Daoy (cell line): Measurements from ENCODE around the gene PNRC1.

DNA sequence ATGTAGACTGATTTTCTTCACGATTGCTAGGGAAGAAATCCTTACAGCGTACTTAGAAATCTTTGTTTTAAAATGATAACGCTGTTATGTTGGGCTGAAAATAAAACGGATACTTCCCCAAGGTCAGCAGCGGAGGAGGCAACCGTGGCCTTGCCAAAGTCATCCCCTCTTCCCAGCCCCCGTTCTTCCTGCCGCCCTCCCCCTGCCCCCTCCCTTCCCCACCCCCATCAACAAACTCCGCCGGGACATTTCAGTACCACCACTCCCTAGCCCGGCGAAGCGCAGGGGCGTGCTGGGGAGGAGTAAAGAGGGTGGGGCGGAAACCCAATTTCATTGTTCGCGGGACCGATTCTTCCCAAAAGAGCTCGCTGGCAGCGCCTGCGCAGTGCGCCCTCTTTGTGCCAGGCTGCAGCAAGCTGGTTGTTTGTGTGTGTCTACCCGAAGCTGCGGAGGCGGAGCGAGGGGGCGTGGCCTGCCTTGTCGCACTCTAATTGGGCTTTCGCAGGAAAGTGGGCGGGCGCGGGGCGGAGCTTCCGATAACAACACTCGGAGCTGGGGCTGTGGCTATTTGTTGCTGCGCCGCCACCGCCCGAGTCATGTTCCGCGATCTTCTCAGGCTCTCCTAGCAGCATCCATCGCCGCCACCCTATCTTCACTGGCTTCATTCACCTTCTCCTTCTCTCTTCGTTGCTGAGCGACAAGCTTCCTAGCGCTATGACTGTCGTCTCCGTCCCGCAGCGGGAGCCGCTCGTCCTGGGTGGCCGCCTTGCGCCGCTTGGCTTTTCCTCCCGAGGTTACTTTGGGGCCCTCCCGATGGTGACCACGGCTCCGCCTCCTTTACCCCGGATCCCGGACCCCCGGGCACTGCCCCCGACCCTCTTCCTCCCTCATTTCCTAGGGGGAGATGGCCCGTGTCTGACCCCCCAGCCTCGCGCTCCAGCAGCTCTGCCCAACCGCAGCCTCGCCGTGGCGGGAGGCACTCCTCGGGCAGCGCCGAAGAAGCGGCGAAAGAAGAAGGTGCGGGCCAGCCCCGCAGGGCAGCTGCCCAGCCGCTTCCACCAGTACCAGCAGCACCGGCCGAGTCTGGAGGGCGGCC lies at the start of gene PNRC1:
Gene PNRC1, plus strand, starts transcription at position 571 of the 1,096 bp plus-strand sequence.
- RAMPAGE, long total RNA = no peak

- RAMPAGE, long total RNA = no peak
These were observed 291 bp upstream of the SRSF12 start for GRCh38 chr6:89118226-89118498.

GRCh38 chr6:89231107-89231422 lies 13.9 kb upstream of the GABRR1 start:
- RAMPAGE, long total RNA = no peak

- RAMPAGE, long total RNA = no peak
These were observed 582 bp downstream of the GABRR2 start for GRCh38 chr6:89314424-89315010.

- RAMPAGE, long total RNA = no peak
These were observed 23.0 kb upstream of the UBE2J1 start for GRCh38 chr6:89375386-89376081.

DNA sequence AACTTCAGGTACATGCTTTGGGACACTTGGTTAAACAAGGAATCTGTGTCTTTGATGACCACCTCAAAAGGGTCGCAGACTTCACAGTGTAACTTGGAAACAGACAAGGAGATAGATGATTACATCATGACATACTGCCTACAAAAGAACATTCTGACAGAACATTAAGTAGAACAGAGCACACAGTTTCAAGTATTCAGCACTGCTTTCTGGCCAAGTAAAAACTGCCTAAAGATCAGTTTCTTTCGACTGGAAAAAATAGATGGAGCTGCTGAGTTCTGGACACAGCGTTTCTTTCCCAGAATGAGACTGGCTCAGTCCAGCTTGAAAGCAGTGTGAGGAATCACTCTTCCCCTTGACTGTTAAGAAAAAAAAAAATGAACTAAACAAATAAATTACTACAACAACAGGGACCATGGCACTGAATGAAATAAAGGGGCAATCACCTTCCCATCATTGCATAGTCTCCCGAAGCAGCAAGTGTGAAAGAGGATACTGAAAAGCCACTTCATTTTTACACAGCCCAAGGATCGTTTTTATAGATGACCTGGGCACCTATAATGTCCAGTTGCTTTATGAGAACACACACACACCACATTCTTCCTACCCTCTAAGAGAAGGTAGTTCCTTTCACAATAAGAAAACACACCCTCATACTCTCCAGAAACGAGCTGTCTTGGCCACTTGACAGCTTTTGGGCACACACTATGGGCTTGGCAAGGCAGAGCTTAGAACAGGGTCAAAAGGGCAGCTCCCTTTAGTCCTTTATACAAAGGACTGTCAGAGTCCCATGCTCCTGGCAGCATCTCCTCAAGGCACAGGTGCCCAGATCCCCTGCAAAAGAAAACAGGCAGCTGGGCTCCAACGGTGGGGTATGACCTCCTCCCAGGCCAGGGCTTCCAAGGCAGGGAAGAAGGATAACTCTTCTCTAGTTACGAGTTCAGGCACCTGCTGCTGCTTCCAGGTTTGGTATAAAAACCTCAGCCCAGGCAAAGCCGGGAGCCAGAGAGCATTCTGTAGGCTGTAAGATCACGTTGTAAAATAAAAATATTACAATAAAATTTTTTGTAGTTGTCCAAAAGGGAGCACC lies 4.7 kb upstream of the LYRM2 start:
- RAMPAGE, long total RNA = no peak

GRCh38 chr6:89664406-89664791 lies 25.9 kb upstream of the LYRM2 start:
- RAMPAGE, long total RNA = no peak

GRCh38 chr6:89910250-89910618 lies 16.0 kb downstream of the GJA10 start:
- RAMPAGE, long total RNA = no peak

DNA sequence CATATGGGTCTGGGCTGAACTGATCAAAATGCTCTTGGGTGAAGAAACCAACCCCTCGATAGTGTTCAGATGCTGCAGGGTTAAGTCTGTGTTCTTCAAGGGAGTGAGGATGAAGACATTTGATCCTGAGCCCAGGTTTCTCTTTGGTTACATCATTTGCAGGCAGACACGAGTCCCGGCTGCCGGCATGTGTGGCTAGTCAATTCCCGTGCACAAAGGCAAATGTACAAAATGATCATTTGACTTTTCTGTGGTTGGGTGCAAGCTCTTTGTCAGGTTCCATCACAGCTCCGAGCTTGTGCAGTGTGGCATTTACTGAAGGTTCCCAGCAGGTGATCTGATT lies 46.7 kb downstream of the GJA10 start:
- RAMPAGE, long total RNA = no peak

- RAMPAGE, long total RNA = no peak
These were observed 58.5 kb downstream of the GJA10 start for GRCh38 chr6:89952714-89953309.

GRCh38 chr6:90000757-90001510 lies 106.7 kb downstream of the GJA10 start:
- RAMPAGE, long total RNA = no peak

DNA sequence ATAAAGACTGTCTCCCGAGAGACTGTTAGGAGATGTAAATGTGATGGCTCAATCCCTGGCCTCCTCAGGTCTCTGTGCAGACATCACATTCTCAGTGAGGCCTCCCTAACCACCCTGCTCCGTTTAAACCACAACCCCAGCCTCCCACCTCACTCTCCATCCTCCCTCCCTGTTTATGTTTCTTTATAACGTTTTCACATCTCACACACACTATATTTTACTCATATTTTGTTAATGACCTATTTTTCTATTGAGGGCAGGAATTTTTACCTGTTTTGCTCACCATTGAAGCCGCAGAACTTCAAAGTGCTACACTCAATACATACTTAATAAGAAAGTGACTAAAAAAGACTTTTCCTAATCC lies 135.0 kb downstream of the GJA10 start:
- RAMPAGE, long total RNA = no peak

DNA sequence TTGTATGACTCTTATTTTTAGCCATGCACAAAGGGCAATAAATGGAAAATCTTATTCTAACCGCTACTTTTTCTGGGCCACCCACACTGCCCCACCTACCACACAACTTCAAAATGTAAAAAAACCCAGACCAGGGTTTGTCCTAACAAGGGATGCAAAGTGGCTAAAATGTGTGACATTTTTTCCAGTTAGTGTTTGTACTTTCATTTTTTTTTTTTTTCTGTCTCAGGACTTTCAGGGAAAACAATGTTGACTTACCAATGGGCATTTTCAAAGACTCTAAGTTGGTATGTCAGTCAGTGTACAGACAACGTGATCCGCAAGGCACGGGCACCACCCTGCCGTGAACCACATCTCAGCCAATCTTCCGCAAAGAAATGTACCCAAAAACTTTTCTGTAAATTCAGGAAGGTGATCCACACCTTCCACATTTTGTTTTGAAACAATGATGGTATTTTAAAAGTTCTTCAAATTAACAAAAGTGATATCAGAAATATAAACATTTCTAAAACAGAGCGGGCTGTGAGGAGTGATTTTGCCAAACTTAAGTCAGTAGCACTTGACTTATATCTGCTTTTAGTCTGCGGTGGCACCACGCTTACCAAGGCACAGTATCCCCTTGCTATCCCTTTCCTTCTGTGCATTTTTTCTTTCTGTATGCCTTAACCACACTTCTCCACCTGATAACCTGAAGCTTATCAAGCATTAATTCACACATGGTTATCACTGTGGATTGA lies 185.6 kb downstream of the GJA10 start:
- RAMPAGE, long total RNA = no peak

DNA sequence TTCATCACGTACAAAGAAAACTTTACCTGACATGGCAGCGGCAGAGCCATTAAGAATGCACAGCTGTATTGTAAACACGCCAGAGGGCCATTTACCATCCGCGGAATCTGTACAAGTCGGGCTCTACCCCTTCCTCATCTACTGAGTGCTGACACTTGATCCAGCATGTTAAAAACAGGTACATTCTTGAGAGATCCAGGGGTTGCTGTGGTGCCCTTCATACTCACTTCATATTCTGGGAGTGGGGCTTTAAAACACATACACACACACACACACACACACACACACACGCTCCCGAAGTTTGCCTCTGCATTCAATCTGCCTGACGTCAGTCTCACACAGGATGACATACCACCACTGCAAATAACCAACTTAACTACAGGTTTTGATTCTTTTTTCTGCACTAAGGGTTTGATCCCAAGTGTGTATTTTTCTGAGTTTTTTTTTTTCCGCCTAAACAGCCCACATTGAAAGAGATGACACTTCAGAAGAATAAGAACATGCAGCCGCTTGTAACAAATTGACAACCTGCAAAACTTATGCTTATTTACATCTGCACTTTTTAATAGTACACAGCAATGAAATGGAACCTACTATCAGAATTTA lies 77.0 kb downstream of the BACH2 start:
- RAMPAGE, long total RNA = no peak

- RAMPAGE, long total RNA = no peak
These were observed 23.9 kb downstream of the BACH2 start for GRCh38 chr6:90272650-90273303.

- RAMPAGE, long total RNA = no peak
These were observed 622 bp downstream of the BACH2 start for GRCh38 chr6:90295828-90296614.

DNA sequence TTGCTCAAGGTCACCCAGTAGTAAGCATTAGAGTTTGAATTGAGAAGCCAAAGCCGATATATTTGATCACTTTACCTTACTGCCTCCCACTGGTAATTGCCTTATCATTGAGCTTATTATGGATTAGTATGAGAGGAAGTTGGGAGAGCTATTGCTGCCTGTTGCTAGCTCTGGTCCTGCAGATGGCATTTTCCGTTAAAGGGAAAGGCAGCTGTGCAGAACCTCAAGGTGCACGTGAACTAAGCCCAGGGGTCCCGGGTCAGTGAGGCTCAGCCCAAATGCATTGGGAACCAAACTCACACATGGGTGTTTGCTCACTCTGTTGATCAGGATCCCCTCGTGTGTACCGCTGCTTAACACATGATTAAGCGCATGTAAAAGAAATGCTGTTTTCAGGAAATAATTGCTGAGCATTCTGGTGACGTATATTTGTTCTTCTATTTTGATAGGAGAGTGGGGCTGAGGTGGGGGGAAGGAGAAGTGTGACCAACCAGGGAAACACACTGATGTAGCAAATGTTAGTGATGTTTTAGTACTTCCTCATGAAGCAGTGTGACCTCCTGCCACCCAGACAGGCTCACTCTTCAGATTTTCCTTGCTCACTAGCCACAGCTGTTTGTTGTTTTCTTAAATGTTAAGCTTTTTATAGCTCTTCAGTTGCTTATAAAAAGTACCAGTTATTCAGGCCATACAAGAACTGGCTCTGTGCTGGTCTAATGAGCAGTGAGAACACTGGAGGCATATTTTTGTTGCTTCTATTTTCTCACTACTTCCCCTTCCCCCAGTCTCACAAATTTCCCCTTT lies 79.0 kb upstream of the BACH2 start:
- RAMPAGE, long total RNA = no peak

DNA sequence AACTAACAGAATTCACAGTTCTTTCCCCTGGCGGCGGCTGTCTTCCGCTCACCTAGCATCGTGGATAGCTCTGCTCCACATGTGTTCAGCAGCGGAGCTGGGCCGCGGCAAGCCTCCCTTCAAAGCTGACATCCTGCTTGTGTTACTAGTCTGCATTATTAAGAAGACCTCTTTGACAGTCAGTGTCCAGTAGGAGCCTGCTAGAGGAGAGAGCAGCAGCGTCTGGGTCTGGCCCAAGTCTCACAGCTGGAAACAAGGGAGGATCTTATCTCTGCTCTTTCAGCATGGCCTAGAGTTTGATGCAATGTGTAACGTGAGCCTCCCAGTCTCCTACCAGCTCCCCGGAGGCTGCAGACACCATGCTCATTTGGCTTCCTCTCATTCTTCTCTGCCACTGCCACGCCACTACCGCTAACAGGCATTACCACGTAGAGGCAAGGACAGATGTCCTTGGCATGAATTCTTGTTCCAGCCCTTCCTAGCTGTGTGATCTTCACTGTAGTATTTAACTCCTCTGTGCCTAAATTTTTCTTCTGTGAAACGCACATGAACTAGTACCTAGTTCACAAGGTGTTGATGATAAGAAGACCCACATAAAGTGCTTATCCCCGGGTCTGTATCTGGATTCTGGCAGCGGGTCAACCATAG lies 107.0 kb upstream of the BACH2 start:
- RAMPAGE, long total RNA = no peak

DNA sequence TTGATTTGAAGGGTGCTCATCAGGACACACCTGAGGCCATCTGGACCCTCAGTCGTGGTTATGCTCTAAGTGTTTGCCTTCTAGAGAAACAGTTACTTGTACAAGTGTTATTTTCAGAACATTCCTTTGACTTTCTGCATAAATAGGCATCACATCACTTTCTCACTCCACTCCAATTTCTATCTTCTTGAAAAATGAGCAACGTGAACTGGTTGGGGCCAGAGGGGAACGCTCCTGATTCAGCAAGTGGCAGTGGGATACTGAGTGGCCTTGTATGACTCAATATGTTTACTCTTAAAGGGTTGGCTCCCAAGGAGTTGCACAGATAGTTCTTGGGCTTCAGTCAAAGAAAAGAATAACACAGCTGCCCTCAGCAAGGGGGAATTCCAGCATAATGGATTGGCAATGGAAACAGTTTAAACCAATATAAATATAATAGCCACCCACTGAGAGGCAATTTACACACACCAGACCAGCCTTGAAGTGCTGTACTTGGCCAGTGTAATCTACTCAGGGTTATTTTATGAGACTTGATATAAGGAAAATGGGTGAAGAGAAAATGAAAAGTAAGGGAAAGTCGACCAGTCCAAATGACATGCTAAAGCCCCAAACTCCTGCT lies 712.6 kb upstream of the MAP3K7 start:
- RAMPAGE, long total RNA = no peak

DNA sequence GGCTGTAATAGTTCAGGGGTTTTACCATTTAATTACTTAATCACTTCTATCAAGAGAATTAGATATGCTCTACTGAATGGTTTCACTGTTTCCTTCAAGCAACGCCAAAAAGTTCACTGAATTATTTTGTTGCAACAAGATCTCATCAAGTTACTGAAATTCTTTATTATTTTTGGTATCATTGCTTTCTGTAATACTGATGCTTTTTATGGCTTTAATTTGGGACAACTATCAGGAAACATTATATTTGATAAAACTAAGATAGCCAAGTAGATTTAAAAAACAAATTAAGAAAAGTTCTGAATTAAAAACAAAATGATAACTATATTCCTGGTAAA lies 1122.8 kb downstream of the EPHA7 start:
- RAMPAGE, long total RNA = no peak